IMR-90 (cell line): ENCODE data around the genes SLC9B1 and SLC9B2.

DNA sequence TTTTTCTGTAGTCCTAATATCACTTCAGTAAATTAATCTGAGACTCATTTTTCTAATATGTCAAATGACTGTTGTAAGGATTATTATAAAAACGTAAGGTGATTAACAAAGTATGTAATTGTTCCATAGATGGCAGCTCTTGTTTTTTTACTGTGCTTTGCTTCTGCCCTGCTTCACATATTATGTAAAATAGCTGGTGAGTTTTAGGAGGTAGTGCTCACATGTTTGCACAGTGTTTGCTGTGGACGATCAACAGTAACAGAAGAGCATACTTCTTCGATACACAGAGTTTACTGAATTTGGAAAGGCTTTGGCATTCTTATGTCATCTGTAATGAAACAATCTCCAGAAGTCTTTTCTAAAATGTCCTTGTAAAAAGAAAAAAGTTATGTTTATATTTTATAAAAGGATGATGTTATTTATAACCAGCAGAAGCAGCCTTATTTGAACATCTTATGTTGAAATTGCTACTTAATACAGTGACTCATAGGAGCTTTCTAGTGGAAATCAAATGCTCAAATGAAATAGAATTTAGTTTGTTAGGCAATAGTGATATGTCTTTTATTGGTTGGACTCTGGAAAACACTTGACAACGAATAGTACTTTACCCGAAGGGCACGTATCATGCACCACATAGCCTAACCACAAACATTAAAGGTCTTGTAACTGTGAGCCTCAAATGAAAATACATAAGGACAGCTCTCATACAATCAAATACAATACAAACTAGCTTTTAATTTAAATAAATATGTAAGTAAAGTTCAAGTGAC is 1.9 kb upstream of the MTTP start:
- RRBS: no CpG with 5 or more reads among the region's 6 CpGs
CAGE:
- cytosol, long polyA plus RNA: no peak
- long polyA plus RNA: no peak
- nucleus, long polyA plus RNA: no peak

- RRBS: 2% methylated on average over 11 of the region's 24 CpGs
CAGE:
- cytosol, long polyA plus RNA: no peak
- long polyA plus RNA: no peak
- nucleus, long polyA plus RNA: no peak
Observed at GRCh38 chr4:99945724-99946345, 583 bp downstream of the DNAJB14 start.

DNA sequence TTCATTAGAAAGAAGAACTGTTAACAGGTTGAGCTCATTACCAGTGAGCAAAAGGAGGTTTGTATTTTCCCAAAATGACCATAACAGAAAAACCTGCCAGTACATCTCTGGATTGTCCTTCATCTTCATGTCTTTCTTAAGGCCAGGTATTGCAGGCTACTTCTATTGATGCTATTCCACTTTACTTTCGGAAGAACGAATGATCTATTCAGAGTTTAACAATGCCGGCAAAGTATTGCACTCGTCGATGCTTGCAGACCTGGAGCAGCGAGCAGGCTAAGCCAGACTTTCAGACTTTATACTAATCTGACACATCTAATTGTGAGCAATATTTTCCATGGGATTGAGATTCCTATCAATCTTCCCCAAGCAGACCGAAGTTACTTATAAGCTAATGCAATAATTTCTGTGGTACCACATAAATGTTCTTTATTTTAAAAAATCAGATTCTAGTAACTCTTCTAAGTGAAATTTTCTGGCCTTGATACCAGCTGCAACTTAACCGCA is 1.6 kb downstream of the EMCN start:
- RRBS: no CpG with 5 or more reads among the region's 8 CpGs
CAGE:
- cytosol, long polyA plus RNA: no peak
- long polyA plus RNA: no peak
- nucleus, long polyA plus RNA: no peak

- RRBS: no CpG with 5 or more reads among the region's 2 CpGs
CAGE:
- cytosol, long polyA plus RNA: no peak
- long polyA plus RNA: no peak
- nucleus, long polyA plus RNA: no peak
Observed at GRCh38 chr4:100582138-100582571, 64.3 kb upstream of the EMCN start.

DNA sequence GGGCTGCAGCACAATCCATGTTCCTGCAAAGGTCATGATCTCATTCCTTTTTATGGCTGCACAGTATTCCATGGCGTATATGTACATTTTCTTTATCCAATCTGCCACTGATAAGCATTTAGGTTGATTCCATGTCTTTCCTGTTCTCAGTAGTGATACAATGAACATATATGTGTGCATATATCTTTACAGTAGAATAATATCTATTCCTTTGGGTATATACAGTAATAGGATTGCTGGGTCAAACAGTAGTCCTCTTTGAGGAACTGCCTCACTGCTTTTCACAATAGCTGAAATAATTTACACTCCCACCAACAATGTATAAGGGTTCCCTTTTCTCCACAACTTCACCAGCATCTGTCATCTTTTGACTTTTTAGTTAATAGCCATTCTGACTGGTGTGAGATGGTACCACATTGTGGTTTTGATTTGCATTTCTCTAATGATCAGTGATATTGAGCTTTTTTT is 113.3 kb downstream of the PPP3CA start:
- RRBS: no CpG with 5 or more reads among the region's 1 CpG
CAGE:
- cytosol, long polyA plus RNA: no peak
- long polyA plus RNA: no peak
- nucleus, long polyA plus RNA: no peak

DNA sequence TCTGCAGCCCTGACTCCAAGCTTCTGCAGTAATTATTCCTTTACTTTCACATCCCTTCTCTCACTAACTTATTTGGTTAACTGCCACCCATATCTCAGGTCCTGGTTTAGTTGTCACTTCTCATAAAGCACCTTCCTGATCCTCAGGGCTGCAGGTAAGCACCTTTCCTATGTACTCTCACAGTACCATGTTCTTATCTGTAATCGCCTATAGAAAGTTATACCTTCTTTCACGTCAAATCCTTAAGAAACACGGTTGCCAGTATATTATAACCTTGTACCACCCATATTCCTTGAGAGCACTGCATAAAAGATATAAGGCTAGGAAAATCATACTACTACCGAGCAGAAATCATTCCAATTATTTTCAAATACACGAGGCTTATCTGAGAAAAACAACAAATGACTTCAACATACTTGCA is 72.1 kb downstream of the PPP3CA start:
- RRBS: no CpG with 5 or more reads among the region's 5 CpGs
CAGE:
- cytosol, long polyA plus RNA: no peak
- long polyA plus RNA: no peak
- nucleus, long polyA plus RNA: no peak

- RRBS: no CpG with 5 or more reads among the region's 4 CpGs
CAGE:
- cytosol, long polyA plus RNA: no peak
- long polyA plus RNA: no peak
- nucleus, long polyA plus RNA: no peak
Observed at GRCh38 chr4:101290308-101290905, 56.9 kb downstream of the PPP3CA start.

DNA sequence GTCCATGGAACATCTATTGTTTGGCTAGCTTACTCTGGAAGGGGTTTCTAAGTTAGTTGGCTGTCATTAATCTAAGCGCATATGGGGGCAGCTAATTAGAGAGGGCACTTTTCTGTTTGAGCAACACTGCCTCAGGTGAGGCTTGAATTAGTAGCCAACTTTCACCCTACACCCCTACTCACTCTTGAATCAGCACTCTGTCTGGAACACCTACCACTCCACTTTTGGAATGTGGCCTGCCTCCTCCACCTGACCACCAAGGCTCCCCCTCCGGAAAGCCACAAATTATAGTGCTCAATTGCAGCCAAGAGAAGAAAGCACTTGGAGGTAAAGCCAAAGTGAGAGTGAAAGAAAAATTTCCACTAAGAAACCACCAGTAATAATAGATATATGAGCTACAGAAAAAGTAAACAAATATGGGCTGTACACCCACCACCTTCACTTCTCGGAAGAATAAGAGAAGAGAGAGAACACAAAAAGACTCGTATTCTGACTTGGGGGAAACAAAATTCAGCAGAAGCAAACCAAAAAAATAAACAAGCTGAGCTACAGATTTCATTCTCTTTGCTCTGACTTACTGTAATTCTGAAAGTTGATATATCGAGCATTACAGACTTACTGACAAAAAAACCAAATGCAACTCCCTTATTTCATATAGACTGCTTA is 41.1 kb downstream of the PPP3CA start:
- RRBS: no CpG with 5 or more reads among the region's 5 CpGs
CAGE:
- cytosol, long polyA plus RNA: no peak
- long polyA plus RNA: no peak
- nucleus, long polyA plus RNA: no peak

DNA sequence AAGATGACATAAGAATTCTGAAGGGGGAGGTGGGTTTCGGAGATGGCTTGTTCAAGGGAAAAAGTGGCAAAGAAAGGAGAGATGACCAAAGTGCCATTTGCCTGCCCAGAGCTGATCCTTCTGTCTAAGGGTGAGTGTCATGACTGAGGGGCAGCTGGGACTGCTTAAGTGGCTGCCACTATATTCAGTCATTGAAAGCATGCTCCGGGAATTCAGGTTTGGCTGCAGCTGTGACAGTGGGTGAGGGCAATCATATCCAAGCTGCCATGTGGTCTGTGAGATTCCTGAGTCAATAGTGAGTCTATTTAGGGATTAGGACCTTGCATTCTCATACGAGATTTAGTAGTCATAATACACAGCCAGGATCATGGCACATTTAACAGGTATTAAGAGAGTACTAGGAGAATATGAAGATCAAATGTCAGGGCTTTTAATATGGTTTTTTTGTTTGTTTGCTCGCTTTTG is 138.7 kb upstream of the BANK1 start:
- RRBS: no CpG with 5 or more reads among the region's 4 CpGs
CAGE:
- cytosol, long polyA plus RNA: no peak
- long polyA plus RNA: no peak
- nucleus, long polyA plus RNA: no peak

GRCh38 chr4:101699640-101700064 is 90.9 kb upstream of the BANK1 start:
- RRBS: no CpG with 5 or more reads among the region's 5 CpGs
CAGE:
- cytosol, long polyA plus RNA: no peak
- long polyA plus RNA: no peak
- nucleus, long polyA plus RNA: no peak

- RRBS: no CpG with 5 or more reads among the region's 2 CpGs
CAGE:
- cytosol, long polyA plus RNA: no peak
- long polyA plus RNA: no peak
- nucleus, long polyA plus RNA: no peak
Observed at GRCh38 chr4:101856155-101856566, 65.6 kb downstream of the BANK1 start.

GRCh38 chr4:102795032-102796086 is 32.0 kb downstream of the UBE2D3 start:
- RRBS: no CpG with 5 or more reads among the region's 5 CpGs
CAGE:
- cytosol, long polyA plus RNA: no peak
- long polyA plus RNA: no peak
- nucleus, long polyA plus RNA: no peak

- RRBS: no CpG with 5 or more reads among the region's 10 CpGs
CAGE:
- cytosol, long polyA plus RNA: no peak
- long polyA plus RNA: no peak
- nucleus, long polyA plus RNA: no peak
Observed at GRCh38 chr4:102819268-102820129, 7.9 kb downstream of the UBE2D3 start.

GRCh38 chr4:103011592-103012095 is 7.9 kb downstream of the SLC9B1 start:
- RRBS: no CpG with 5 or more reads among the region's 2 CpGs
CAGE:
- cytosol, long polyA plus RNA: no peak
- long polyA plus RNA: no peak
- nucleus, long polyA plus RNA: no peak

DNA sequence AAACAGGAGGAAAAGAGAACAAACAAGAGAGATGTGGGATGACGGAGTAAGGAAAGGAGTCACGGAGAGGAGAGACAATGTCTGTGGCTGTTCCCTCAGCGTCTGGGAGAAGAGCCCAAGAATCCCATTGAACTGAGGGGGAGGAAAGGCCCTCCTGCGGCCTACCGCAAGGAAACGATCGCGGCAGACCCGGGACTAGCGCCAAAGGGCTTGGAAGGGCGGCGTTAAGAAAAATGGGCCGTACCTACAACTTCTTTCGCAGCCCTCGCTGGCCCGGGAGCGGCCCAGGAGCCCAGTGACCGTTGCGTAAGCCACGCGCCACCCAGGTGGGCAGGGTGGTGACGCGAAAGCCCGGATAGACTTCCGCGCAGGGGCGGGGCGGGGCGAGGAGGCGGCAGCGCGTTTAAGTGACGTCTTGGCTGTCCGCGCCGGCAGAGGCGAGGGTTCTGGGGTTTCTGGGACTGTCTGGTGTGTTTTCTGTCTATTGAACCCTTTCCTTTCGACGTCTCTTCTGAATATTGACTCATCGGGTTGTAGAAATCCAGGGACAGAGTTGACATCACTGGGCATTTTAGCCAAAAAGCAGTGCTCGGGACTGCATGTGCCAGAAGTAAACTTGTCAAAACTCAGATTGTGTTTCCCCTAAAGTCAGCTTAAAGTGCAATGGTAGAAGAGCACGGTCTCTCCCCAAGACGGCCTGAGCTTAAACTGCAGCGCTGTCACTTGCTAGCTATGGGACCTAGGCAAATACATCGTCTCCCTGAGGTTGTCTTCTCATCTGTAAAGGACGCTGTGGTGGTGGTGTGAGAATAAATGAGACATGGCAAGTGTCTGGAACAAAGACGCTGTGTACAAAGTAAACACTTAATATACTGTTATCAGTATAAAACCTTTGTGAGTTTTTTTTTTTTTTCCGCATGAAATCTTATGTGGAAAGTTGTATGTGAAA is at the start of gene SLC9B1:
TSS of gene SLC9B1 (minus strand) at position 351 of the 949 bp plus-strand sequence.
- RRBS: 2% methylated on average over 24 of the region's 48 CpGs
CAGE:
- cytosol, long polyA plus RNA: no peak
- long polyA plus RNA: no peak
- nucleus, long polyA plus RNA: no peak

- RRBS: no CpG with 5 or more reads among the region's 4 CpGs
CAGE:
- cytosol, long polyA plus RNA: no peak
- long polyA plus RNA: no peak
- nucleus, long polyA plus RNA: no peak
Observed at GRCh38 chr4:103074726-103075173, 1.8 kb downstream of the SLC9B2 start.

- RRBS: 4% methylated on average over 13 of the region's 22 CpGs
CAGE:
- cytosol, long polyA plus RNA: no peak
- long polyA plus RNA: no peak
- nucleus, long polyA plus RNA: no peak
Observed at GRCh38 chr4:103075834-103076265, 711 bp downstream of the SLC9B2 start.

DNA sequence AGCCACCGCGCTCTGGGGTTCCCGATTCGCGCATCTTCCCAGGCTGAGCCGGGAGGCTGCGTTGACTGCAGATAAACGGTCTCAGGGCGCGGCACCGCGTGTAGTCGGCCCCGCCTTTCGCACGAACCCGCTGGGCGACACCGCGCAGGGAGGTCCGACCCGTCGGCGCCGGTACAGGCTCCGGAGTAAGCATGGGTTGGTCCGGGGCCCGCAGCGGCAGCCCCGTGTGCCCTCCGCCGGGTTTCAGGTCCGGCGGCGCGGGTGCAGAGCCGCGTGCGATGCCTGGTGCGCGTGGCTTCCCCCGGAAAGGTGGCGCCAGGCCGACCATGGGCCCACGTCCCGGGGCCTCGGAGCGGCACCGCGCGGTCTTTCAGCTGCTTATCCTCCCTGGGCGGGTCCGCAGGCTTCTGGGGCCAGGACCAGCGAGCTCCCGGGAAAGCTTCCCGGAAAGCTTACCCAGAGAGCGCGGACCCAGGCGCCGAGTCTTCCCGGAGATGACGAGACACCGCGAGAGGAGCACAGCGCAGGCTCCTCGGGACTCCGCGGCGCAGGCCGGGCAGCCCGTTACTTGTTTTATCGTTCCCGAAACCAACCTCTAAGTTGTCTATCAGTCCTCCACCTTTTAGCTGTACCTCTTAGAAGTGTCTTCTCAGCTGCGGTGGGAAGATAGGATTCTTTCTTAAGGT is at the start of gene SLC9B2:
TSS of gene SLC9B2 (minus strand) at position 496 of the 686 bp plus-strand sequence.
- RRBS: 2% methylated on average over 49 of the region's 74 CpGs
CAGE:
- cytosol, long polyA plus RNA: no peak
- long polyA plus RNA: no peak
- nucleus, long polyA plus RNA: no peak

DNA sequence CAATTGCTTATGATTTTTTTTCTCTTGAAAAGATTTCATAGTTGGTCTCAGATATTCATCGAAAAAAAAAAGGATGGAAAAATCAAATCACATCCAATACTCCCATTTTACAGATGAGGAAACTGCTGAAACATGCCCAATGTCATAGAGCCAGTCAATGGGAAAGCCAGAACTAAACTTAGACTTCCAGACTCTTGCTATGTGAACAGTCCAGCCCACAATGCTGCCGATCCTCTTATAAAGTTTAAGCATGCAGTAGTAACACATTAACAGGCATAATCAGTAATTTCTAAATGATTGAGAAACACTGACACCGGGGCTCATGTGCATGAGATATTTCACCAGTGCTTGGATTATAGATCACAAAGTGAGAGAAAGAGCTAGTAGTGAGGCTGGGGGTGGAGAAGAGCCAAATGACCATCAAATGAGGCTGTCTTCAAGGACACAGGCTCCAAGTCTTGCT is 2.6 kb downstream of the BDH2 start:
- RRBS: no CpG with 5 or more reads among the region's 3 CpGs
CAGE:
- cytosol, long polyA plus RNA: no peak
- long polyA plus RNA: no peak
- nucleus, long polyA plus RNA: no peak

GRCh38 chr4:105145732-105146590 is 715 bp upstream of the TET2 start:
- RRBS: 3% methylated on average over 19 of the region's 61 CpGs
CAGE:
- cytosol, long polyA plus RNA: no peak
- long polyA plus RNA: no peak
- nucleus, long polyA plus RNA: no peak